ENCODE results near the genes RSPO3, ECHDC1, THEMIS and PTPRK.

DNA sequence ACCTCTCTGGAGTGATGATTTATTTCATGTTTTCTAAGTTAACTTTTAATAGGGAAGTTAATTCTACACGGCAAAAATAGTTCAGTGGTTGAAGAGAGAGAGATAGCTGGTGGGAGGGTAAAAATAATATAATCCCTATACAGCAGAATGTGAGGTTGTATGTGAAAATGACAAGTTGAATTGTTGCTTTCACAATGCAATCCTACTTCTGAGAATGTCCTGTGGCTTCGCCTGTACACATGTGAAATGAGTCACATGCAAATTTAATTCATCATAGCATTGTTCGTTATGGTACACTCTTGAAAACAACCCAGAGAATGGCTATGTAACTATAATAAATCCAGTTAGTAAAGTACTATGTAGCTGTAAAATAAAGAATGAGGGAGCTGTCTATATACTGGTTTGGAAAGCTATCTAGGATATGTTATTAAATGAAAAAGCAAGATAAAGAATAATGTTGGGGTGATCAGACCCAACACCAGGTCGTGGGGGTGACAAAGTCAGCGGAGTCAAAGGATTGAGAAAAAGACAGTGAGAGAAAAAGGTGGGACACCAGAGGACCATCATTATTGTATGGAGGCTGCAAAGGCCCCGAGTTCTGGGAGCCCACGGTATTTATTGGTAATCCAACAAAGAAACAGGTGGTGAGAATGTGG, 45.9 kb upstream of the HINT3 start:
- PRO-cap: no peak

GRCh38 chr6:125918291-125918547, 38.4 kb upstream of the HINT3 start:
- PRO-cap: no peak

DNA sequence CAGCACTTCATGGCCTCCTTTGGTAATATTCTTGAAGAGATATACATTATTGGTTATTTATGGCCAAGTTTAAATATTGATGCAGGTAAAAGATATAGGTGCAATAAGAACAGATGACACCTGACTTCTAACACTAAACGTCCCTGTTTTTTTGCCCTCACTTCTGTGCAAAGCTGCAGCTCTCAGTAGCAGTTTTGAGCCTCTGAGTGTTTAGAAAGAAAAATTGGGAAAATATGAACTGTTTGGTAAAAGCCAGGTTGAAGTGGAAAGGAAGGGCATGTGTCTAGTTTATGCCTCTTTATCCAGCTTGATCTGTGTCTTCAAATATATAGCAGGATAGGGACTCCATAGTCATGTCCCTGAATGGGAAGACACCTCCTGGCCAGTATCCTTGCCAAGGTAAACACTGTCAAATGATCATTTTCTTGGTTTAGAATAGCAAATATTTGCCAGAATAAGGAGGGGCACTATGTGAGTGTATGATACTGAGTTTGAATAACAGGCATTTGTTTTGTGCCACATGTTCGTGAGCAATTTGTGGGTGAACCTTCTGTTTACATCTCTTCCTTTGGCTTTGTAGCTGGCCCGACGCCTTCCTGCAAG, 34.4 kb upstream of the HINT3 start:
- PRO-cap: no peak

- PRO-cap: no peak
Measured at GRCh38 chr6:125987022-125987482, 712 bp downstream of the TRMT11 start.

DNA sequence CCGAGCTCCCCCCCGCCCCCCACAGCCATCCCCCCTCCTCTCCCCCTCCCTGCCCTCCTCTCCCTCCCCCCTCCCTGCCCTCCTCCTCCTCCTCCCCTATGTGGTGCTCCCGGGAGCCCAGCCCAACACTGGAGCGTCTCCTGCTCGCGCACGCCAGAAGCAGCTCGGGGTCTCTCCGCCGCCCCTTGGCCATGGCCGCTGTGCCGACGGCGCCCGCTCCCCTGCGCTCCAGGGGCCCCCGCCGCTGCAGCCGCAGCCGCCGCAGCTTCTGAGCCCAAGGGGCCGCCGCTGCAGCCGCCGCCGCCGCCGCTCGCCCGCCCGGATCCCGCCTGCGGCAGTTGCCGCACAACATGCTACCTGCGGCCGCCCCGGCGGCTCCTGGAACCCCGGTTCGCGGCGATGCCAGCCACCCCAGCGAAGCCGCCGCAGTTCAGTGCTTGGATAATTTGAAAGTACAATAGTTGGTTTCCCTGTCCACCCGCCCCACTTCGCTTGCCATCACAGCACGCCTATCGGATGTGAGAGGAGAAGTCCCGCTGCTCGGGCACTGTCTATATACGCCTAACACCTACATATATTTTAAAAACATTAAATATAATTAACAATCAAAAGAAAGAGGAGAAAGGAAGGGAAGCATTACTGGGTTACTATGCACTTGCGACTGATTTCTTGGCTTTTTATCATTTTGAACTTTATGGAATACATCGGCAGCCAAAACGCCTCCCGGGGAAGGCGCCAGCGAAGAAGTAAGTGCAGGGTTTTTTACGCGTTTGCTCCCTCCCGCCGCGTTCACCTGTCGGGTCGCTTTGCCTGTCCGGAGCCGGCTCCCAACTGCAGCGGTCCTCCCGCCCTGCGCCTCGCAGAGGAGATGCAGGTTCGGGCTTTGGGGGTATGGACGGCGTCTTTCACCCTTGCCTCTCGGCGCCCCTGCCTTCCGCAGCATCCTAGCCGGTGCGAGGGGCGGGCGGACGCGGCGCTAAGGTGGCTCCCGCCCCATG, at the start of gene RSPO3:
TSS of gene RSPO3 (plus strand) at position 128 of the 998 bp plus-strand sequence.
- PRO-cap: bidirectional peak, plus-strand start at position 156 of the sequence, minus-strand start outside the sequence

DNA sequence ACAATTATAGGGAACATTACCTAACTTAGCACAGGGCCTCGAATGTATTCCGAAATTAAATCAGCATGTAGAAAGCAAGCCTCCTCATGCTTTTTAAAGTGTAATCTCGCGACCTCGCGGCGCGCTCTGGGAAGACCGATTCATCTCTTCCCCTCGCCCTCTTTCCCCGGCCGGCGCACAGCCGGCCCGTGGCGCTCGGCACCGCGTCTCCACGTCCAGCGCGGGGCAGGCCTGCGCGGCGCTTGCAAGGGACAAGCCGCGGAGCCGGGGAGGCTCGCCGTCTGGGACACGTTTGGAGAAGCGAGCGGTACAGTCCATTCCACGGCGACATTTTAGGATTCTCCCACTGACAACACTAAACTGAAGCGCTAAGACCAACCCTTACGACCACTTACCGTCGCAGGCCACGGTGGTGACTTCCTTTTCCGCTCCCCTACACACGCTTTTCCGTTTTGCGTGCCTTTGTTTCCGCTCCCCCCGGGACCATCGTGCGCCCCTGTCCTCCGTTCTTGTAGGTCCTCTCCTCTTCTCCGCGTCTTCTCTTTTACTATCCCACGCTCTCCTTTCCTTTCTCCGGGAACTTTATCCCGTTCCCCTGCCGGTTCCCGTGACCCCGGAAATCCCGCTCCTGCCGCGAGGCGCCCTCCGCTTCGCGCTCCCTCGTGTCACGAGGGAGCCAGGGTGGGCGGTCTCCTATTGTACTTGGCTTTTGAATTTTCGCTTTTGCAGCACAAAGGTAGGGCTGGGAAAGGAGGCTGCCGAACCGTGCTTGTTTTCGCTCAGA, at the start of gene ECHDC1:
TSS of gene ECHDC1 (minus strand) at position 669 of the 784 bp plus-strand sequence.
- PRO-cap: bidirectional peak, plus-strand start at position 471 of the sequence, minus-strand start at position 419 of the sequence; bidirectional peak, plus-strand start at position 733 of the sequence, minus-strand start at position 669 of the sequence

- PRO-cap: no peak
Measured at GRCh38 chr6:127366177-127366903, 22.9 kb upstream of the ECHDC1 start.

DNA sequence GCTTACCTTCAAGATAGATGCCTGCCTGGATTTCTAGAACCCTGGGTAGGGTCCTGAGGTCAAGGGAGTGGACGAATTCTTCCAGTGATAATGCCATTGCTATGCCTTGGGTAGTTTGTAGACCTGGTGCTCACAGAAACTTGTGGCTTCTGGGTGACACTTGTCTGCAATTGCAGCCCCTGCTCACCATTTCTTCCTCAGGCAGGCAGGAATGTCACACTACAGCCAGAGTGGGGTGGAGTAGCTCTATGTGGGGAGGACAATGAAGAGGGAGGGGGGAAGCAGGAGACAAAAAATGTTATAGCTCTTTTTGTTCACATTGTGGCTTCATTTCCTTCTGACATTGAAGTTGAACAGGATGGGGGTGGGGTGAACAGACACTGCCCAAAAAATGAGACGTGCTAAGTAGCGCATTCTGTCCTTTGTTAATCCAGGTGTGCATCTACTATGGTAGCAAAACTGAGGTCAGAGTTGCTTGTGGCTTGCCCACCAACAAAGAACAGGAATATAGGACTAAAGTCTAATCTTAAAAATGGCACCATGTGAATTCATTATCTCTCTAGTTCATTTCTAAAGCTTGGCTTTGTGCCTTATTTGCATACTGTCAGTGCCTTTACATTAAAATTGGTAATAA, at the start of gene THEMIS:
TSS of gene THEMIS (minus strand) at position 223 of the 634 bp plus-strand sequence.
- PRO-cap: no peak

- PRO-cap: no peak
Measured at GRCh38 chr6:127967599-127968338, 66.9 kb upstream of the THEMIS start.

- PRO-cap: no peak
Measured at GRCh38 chr6:128371200-128371783, 149.1 kb downstream of the PTPRK start.

DNA sequence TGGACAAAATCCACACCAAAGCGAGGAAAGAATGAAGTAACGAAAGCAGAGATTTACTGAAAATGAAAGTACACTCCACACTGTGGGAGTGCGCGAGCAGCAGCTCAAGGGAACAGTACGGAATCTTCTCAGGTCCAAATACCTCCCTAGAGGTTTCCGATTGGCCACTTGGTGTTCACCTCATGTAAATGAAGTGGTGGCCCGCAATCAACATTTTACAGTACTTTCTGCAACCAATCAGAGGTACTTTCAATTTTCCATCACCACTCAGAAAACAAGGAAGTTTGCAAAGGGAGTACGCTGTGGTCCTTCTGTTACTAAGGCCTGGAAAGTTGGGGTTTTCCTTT, 122.4 kb downstream of the PTPRK start:
- PRO-cap: no peak

DNA sequence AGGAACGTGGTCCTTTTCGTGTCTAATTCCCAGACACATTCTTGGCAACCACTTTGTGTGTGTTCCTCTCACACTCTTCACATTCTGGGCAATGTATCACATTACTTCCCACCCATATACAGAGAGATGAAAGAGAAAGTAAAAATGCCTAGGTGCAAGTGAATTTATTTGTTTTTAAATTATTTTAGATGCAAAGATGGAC, 102.7 kb downstream of the PTPRK start:
- PRO-cap: no peak

DNA sequence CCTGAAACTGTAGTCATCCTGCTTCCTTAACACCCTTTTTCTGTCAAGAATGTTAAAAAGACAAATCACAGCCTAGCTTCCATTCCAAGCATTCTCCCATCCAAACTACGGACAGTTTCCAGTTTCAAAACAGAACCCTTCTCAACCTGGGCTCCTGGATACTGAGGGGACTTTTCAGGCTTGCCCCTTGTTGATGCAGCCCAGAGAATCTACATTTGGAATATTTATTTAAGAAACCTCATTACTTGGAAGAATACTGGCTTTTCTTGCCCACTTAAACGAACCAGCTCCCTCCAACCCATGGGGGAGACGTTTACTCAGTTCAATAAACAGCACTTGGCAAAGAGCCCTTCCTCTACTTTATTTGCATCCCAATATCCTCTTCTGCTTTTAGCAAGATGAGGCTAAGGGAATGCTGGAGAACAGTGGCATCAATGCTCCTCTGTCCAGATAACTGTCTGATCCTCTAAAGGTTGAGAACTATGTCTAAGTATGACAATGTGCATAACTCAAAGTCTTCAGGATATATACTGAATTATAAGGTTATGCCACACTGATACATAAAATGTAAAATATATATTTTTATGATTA, 22.2 kb downstream of the PTPRK start:
- PRO-cap: no peak

GRCh38 chr6:128505459-128505678, 15.0 kb downstream of the PTPRK start:
- PRO-cap: no peak

DNA sequence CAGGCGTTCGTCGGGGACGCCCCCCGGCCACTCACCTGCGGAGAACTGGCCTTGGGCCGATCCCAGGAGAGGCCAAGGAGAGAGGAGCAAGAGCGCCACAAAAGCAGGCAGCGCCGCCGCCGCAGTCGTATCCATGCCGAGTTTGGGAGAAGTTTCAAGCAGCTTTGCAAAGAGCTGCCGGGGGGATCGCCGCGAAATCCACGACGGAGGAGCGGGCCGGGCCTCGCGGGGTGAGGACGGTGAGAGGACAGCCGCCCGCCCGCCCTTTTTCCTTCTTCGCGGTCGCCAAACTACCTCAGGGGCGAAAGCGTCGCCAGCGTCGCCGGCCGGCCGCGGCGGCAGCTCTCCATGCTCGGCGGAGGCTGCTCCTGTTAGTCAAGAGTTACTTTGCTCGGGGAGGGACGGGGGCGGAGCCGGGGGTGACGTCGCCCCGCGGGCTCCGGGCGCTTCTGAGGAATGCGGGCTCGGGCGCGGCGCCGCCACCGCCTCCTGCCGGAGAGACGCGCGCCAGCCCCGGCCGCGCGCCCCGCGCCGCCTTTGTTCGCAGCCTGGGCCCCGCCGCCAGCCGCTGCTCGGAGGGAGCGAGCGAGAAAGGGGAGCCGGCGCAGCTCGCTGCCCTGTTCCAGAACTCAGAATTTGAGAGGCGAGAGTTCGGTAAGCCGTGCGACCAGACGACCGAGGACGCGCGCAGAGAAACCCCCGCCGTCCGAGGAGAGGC, at the start of gene PTPRK:
TSS of gene PTPRK (minus strand) at position 376 of the 718 bp plus-strand sequence.
- PRO-cap: bidirectional peak, plus-strand start at position 568 of the sequence, minus-strand start at position 364 of the sequence

DNA sequence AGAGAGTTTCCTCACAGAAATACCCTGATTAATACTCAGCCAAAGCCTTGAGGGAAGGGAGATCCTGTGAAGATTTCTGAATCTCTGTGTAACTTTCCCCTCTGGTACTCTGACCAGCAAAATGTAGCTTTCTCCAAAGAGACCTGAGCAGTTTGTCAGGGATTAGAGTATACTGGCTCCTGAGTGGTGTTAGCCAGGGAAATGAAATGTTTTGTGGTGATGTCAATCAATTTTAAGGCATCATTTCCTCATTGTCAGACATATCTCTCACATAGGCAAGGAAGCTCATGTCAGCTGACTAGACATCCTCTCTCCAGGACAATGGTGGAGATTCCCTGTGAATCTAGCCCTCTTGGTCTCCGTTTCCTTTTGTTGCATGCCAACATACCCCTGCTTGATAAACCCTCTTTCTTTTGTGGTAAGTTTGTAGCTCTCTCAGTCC, 135.5 kb upstream of the PTPRK start:
- PRO-cap: no peak

GRCh38 chr6:128996019-128996580, 113.2 kb downstream of the LAMA2 start:
- PRO-cap: no peak

DNA sequence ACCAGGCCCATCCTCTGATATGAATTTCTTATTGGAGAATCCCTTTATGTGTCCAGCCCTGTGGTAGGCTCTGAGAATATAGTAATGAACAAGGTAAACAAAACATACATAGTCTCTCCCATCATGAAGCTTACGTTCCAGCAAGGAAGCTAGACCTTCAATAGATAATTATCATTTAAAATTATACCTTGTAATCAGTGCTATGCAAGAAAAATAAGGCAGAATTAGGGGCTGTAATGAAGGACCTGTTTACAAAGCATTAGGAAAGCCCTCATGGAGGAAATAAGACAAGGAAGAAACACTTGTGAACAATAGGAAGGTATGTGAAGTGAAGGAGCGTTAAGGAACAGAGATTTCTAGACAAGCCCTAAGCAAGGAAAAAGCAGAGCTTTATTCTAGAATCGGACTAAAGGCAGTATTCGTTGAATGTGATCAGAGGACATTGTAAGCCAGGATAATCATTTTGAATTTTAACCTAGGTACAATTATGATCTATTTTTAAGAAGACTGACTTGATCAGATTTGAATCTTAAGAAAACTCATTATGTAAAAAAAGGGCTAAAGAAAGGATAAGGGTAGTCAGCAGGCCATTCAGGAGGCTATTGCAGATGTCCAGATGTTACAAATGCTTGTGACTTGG, 149.3 kb downstream of the LAMA2 start:
- PRO-cap: no peak

DNA sequence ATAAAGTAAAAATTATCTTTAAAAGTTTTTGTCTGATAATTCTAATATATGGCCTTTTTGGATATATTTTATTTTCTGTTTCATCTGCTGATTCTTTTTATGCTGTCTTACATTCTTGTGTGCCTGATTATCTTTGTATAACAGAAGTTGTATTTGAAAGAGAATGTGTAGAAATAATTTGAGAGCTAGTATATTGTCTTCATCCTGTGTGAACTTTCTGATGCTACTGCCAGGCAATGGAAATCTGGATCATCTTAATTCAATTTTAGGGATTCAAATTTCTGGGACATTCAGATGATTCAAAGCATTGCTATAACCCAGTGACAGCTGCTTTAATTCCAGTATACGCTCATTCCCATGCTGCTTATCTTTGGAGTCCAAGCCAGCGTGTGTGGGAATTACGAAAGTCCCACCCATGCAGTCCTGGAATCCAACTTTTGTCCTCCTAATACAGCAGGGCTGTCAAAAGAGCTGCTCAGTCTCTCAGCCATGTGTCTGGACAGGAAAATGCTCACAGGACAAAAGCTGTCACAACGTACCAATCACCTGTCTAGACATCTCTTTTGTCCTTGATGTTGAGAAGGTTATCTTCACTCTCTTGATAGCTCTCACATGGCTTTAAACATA, 219.7 kb downstream of the LAMA2 start:
- PRO-cap: no peak

- PRO-cap: no peak
Measured at GRCh38 chr6:129135358-129135800, 252.4 kb downstream of the LAMA2 start.

All from ureter (tissue), 1 donor.